Fibroblast of villous mesenchyme (primary cell): ENCODE results near the gene ENGASE.

GRCh38 chr17:78805250-78806035 lies 23.4 kb upstream of the CYTH1 start:
- CAGE, long polyA plus RNA, result no peak

DNA sequence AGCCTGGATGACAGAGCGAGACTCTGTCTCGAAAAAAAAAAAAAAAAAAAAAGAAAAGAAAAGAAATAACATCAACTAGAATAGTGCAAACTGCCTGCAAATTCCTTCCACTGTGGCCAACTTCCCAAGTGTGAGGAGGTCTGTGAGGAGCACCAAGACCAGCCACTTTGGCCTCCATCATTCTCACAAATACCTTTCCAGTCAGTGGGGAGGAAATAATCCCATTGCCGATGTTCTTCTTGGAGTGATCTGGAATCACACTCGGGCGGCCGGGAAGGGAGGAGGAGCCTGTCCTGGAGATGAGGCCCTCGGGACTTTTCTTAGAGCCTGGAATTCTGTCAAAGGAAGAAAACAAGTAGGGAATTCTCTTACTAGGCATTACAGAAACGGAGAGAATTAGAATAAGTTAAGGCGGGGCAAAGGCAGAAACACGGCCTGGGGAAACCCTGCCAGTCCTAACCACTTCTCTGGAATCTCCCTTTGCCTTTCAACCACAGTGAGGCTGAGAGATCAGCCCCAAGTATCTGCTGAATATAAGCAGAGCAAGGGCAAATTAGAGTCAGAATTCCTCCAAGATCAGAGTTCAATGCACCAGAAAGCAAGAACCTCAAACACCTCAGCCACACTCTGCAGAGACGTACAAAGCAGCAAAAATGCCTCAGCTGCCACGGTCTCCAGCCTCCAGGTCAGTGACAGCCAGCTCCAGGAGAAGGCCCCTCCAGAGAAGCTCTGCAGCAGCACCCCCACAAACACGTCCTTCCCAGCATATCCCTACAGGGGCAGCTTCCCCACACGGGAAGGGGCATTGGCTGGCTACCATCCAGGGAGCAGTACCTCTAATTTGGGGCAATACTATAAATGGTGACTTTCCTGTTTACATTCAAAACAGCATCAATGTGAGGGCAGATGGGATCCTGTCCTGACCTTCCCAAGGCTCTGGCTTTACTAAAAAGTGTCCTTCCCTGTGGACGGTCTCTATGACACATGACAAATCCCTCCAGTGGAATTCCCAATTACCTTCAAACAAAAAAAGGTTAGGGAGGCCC lies 27.6 kb downstream of the USP36 start:
- CAGE, long polyA plus RNA, result no peak

DNA sequence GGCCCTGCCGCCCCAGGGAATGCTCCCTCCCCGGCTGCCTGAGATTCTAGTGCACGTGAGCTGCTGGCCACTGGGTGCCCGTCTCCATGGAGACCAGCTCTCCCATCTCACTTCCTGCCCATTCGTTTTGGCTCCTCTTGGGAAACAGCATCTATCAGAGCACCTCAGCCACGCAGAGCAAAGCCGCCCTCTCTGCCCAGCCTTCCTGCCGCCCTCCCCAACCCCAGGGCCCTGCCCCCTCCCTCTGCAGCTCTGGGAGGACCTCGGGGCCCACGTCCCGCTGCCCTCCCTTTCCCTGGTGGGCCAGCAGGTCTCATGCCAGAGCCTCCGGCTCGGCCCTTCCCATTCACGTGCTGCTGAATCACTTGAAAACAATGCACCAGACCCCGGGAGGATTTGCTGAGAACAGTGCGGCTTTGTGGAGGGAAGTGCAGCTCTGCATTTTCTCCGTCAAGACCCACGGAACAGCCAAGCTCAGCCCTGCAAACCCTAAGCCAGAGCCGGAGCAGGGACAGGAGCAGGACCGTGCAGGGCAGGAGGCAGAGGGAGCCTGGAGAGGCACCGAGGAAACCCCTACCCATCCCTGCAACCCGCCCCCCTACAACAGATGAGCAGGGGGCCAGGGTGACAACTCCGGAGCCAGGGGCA lies 19.3 kb downstream of the CEP295NL start:
- CAGE, long polyA plus RNA, result no peak

DNA sequence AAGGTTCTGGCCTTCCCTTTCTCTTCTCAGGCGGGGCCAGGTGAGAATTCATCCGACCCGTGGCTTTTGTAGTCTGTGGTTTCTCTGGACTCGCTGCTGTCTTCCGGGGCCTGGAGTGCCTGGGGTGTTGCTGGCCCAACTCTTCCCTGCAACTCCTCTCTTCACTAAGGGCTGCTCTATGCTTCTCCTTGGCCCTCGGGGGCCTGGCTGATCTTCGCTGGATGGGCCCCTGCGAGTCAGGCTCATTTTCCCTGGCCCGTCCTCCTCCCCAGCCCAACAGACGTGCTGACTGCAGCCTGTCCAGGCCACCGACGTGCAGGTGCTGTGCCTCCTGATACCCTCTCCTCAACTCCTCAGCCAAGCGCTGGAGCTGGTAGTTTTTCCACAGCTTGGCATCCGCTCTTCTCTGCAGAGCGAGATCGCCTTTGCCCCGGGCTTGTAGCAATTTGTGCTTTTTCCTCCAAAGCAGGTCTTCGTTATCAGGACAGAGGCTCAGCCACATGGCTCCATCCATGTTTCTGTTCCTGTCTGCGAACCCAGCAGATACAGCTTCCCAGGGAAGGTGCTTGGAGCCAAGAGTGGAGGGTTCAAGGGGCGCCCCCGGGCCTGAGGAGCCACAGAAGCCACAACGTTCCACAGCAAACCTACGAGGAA lies 11.1 kb downstream of the CEP295NL start:
- CAGE, long polyA plus RNA, result no peak

DNA sequence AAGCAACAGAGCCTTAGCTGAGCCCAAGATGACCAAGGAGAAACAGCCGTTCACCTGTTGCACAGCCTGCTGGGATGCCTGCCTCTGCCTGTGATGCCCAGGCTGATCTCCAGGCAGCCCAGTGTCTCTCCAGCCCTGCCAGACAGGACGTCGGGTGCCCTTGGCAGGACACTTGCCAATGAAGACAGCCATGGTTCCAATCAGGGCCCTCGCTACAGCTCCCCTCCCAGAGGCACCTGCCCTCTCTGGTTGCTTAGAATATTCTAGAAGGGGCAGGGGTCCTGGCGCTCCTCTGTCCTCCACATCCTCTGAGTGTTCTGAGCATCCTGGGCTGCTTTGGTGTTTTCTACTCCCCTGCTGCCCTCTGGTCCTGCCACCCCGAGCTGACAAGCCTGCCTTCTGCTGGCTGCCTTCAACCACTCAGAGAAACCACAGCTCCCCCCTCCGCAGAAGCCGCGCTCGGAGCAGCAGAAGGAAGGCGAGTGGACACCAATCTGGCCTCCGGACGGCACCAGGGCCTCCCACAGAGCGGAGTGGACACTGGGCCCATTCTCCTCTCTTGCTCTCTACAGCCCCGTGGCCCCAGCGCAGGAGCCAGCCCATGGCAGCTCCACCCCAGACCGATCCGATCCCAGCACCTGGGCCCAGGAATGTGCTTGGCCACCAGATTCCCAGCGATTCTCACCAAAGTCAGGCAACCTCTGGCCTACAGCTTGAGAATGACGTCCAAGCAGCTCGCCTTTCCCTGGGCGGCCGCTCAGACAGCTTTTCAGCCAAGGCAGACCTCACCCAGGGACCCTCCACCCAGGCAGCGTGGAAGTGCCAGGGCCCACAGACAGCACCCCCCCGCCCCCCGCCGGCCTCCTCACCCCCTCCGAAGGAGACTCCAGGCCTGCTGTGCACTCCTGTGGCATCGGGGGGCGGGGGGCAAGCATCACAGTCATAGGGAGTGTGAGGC lies 6.5 kb downstream of the CEP295NL start:
- CAGE, long polyA plus RNA, result no peak

- CAGE, long polyA plus RNA, result no peak
These were observed 4.7 kb downstream of the CEP295NL start for GRCh38 chr17:78898395-78898693.

DNA sequence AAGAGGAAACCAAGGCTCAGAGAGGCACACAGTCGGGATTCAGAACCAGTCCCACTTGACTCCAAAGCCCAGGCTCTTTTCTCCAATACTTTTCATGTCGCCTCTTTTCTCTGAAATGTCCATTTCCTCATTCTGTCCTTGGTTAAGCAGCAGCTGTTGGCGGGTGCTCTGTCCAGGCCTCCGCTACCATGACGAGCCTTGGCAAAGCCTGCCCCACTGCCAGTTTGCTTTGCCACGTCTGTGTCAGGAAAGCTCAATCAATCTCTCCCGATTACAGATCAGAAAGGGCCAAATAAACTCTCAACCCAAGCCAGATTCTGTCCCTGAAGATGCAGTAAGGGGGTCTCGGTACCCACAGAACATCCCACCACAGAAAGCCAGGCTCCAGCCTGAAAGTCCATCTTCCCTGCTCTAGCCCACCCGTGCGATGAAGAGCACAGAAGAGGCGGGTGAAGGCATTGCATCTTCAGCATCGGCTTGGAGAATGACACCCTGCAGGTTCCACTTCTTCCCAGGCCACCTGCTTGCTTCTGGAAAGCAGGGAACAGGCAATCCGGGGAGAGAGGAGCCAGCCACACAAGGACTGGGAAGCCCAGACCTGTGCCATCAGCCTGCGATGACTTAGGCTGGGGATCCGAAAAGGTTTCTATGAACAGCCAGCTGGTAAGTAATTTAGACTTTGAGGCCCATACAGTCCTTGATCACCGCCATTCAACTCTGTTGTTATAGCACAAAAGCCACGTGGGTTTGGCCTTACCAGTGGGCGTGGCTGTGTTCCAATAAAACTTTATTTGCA lies 9.3 kb upstream of the CEP295NL start:
- CAGE, long polyA plus RNA, result no peak

DNA sequence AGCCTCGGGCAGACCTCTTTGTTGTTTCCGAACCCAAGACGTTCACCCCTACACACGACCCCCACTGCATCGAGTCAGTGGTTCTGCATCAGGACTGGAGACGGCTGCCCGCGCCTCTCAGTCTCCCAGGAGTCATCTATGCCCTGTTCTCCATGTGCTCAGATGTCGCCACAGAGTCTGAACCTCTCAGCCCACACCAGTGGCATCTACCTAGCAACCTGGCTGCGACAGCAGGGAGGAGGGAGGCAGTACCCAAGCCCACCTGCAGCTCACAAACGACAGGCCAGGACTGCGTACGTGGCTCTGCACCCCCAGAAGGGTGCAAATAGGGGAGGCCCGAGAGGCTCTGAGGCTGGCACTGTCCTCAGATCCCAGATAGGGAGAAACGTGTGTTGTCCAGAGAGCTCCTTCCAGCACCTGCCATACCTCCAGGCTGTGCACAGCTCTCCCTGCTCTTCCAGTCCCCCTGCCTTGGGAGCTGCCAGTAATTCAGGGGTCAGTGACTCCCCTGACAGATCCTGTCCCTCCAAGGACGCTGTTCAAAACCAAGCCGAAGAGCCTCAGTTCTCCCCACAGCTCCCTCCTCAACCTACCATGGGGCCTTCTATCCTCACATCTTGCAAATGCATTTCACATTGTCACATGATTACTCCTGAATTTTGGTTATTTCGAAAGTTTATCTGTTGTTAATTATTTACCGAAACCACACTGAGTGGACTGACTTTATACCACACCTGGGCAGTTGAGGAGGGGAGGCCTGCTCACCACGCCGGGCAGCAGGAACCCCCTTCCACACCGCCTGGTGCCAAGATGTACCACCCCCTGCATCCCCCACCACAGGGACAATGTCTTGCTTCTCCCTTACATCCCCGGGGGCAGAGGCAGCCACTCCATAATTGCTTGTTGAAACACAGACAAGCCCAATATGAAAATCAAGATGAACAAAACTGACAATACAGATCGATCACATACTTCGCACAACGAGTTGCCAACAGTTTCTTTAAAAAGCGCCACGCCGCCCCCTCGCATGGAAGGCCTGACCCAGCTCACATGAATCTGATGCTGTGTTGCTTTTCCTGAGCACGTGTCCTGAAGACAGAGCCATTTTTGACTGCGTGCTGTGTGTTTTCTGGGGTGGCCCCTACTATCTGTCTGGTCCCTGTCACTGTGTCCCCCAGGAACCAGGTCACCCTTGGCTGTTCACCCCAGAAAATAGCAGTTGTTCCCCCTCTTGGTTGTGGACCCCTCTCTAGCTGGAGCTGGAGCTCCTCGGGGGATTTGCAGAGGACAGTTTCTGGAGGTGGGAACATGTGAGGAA lies 4.7 kb downstream of the TIMP2 start:
- CAGE, long polyA plus RNA, result no peak

- CAGE, long polyA plus RNA, result no peak
These were observed 14.7 kb downstream of the C1QTNF1 start for GRCh38 chr17:79038433-79039369.

GRCh38 chr17:79074505-79075229 lies at the start of gene ENGASE:
Gene ENGASE, plus strand, starts transcription at chr17:79074824.
- CAGE, long polyA plus RNA, result no peak

GRCh38 chr17:79834371-79835226 lies 4.6 kb downstream of the CBX4 start:
- CAGE, long polyA plus RNA, result no peak

DNA sequence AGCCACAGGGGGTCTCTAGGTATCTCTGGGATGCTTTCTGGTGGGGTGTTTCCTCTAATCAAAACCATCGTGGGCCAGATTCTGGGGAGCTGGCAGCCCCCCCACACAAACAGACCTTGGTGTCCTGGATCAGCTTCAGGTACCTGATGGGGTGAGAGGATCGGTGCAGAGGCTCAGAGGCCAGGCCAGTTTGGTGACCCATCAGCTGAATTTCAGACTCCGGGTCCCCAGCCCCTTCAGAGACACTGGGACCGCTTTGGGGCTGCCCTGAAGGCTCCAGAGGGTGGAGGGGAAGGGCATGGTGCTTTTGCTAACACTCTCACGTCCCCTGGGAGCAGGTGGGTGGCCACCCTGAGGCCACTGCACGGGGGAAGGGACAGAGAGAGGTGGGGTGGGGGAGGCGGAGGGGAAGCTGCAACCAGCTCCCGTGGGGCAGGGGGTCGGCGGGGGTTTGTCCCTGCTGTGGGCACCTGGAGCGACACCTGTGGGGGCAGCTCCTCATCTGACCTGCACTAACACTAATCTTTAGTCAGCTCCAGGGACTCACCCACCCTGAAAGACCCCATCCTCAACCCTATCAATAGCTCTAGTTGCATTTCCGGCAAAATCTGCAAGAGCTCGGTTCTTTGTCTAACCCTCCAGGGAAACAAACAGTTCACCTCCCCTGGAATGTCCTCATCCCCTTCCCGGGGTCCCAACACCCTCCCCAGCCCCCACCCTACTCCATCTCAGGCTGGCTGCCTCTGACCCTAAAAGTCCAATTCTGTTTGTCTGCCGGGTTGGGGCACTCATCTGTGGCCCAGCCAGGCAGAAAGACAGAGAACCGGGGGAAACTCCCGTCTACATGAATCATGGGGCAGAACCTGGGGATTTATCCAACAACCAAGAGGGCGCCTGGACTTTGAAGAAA lies 91.8 kb upstream of the CBX4 start:
- CAGE, long polyA plus RNA, result no peak

GRCh38 chr17:79935348-79935845 lies 96.2 kb upstream of the CBX4 start:
- CAGE, long polyA plus RNA, result no peak

- CAGE, long polyA plus RNA, result no peak
These were observed 9.4 kb downstream of the TBC1D16 start for GRCh38 chr17:80026210-80026712.

GRCh38 chr17:80070794-80071999 lies 30.2 kb upstream of the GAA start:
- CAGE, long polyA plus RNA, result no peak

- CAGE, long polyA plus RNA, result no peak
These were observed 21.6 kb downstream of the SGSH start for GRCh38 chr17:80198447-80198930.

DNA sequence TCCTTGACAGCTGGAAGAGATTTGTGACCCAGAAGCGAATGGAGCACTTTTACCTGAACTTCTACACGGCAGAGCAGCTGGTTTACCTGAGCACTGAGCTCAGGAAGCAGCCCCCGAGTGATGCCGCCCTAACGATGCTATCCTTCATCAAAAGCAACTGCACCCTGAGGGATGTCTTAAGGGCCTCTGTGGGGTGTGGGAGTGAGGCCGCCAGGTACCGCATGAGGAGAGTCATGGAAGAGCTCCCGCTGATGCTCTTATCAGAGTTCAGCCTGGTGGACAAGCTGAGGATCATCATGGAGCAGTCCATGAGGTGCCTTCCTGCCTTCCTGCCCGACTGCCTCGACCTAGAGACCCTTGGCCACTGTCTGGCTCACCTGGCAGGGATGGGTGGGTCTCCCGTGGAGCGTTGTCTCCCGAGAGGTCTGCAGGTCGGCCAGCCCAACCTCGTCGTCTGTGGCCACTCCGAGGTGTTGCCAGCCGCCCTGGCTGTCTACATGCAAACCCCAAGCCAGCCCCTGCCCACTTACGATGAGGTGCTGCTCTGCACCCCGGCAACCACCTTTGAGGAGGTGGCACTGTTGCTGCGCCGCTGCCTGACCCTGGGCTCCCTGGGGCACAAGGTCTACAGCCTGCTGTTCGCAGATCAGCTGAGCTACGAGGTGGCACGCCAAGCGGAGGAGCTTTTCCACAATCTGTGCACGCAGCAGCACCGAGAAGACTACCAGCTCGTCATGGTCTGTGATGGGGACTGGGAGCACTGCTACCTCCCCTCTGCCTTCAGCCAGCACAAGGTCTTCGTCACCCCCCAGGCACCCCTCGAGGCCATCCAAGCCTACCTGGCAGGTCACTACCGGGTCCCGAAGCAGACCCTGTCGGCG lies 75.3 kb upstream of the ENDOV start:
- CAGE, long polyA plus RNA, result no peak

GRCh38 chr17:80862745-80863424 lies 128.8 kb upstream of the CHMP6 start:
- CAGE, long polyA plus RNA, result no peak

GRCh38 chr17:80867535-80868061 lies 124.0 kb upstream of the CHMP6 start:
- CAGE, long polyA plus RNA, result no peak

DNA sequence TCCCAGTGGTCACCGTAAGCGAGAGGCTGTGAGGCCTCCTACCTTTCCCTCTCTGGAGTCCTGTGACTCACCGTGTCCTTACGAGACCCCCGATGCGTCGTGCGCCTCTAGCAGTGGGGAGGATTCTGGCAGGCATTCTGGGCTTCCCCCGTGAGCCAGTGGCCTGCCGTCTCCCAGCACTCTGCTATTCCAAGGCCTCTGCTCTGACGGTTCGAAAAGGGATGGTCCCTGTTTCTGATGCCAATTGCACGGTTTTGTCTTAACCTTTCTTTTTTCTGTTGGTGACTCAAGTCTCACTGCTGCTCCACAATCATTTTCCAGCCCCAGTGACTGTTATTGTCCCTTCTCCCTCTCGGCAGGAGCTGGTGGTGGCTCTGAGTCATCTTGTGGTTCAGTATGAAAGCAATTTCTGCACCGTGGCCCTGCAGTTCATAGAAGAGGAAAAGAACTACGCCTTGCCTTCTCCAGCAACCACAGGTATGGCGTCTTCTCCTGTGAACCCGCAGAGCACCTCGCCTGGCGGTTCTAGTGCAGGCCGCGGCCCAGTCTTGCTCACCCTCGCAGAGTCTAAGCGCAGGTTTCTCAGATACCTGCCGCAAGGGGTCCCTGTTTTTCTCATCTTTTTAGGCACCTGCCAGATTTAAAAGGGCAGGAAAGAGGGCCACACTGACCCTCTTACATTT lies 100.1 kb upstream of the CHMP6 start:
- CAGE, long polyA plus RNA, result no peak